Islet of Langerhans (tissue), 1 donor: ENCODE measurements around a stretch of chr3.

DNA sequence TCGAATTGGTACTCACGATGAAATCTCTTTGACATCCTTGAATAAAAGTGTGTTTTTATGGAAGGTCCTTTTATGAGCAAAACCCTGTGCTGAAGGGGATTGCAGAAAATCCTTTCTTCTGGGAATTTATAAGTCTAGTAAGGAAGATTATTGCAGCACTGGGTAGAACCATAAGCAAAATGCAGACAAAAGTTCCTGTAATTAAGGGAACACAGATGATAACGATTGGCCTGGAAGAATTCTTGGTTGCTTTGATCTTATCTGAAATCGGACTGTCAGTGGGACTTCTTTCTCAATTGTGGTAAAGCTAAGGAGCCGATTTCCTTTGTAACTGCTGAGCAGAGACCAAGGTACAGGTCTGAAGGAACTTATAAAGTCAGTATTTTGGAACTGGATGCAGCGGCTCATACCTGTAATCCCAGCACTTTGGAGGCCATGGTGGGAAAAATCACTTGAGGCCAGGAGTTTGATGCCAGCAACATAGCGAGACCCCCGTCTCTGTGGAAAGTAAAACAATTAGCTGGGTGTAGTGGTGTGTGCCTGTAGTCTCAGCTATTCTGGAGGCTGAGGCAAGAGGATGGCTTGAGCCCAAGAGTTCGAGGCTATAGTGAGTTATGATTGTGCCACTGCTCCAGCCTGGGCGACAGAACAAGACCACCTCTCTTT lies 346.2 kb downstream of the PTPRG start:
- RRBS: no CpG with 5 or more reads among the region's 10 CpGs

DNA sequence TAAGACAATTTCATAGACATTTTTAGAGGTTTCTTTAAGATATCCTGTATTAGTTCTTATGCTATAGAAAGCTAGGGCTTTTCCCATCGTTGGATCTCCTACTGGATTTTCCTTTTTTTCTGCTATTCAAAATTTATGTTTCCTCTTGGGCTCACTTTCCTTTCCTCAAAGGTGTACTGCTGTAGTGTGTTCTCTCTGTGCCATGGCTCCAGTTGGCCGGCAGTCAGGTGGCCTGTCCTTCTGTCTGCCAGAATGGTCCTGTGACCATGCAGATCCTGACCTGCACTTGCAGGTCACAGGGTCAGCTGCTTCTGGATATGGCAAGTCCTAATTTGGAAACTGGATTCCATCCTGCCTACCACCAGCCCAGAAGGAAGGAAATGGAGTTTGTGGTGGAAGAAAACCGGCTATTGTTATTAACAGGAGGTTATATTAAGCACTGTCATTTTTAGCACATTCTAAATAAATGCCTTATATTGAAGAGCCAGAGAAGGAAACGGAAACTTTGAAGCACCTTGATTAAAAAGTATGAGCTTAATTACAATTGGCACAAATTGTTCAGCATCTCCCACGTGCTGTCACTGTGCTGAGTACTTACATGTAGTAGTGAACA lies 362.7 kb downstream of the PTPRG start:
- RRBS: no CpG with 5 or more reads among the region's 5 CpGs

DNA sequence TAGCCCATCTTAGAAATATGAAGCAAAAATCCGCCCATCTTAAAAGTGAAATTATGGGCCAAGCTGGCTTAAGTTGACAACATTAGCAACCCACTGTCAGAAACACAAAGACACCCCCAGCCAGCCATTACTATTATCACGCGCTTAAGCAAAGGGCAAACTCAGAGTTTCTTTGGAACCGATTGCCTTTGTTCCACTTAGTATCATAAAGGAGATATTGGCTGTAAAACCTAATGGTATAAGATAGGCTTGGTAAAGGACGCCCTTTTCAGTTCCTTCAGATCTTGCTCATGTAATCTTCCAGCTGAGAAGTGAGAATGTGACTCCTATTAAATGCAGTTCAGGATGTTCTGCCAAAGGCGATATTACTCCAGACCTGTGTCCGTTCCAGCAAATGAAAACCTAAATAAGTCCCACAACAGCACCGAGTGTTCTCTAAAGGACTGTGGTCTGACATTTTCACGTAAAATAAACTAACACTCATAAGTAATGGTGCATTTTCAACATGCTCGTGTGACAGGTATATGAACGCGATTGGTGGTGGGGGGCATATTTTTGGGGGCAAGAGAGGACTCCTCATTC lies 221.8 kb upstream of the C3orf14 start:
- RRBS: no CpG with 5 or more reads among the region's 12 CpGs

- RRBS: no CpG with 5 or more reads among the region's 4 CpGs
Observed at GRCh38 chr3:62243527-62244005, 75.3 kb upstream of the C3orf14 start.

- RRBS: no CpG with 5 or more reads among the region's 5 CpGs
Observed at GRCh38 chr3:63167200-63167535, 110.9 kb upstream of the SYNPR start.

GRCh38 chr3:63980996-63981482 lies 42.3 kb downstream of the PSMD6 start:
- RRBS: no CpG with 5 or more reads among the region's 6 CpGs

GRCh38 chr3:64004045-64004720 lies 19.1 kb downstream of the PSMD6 start:
- RRBS: no CpG with 5 or more reads among the region's 5 CpGs

GRCh38 chr3:64097699-64098222 lies 74.5 kb upstream of the PSMD6 start:
- RRBS: no CpG with 5 or more reads among the region's 5 CpGs

- RRBS: no CpG with 5 or more reads among the region's 13 CpGs
Observed at GRCh38 chr3:64150638-64151319, 74.5 kb downstream of the PRICKLE2 start.

- RRBS: no CpG with 5 or more reads among the region's 4 CpGs
Observed at GRCh38 chr3:64161678-64162159, 63.5 kb downstream of the PRICKLE2 start.

GRCh38 chr3:64213902-64215133 lies 10.9 kb downstream of the PRICKLE2 start:
- RRBS: no CpG with 5 or more reads among the region's 20 CpGs

- RRBS: no CpG with 5 or more reads among the region's 5 CpGs
Observed at GRCh38 chr3:64341083-64341523, 115.8 kb upstream of the PRICKLE2 start.

- RRBS: no CpG with 5 or more reads among the region's 6 CpGs
Observed at GRCh38 chr3:64353109-64353770, 128.0 kb upstream of the PRICKLE2 start.

- RRBS: no CpG with 5 or more reads among the region's 5 CpGs
Observed at GRCh38 chr3:64595153-64595670, 92.6 kb downstream of the ADAMTS9 start.

DNA sequence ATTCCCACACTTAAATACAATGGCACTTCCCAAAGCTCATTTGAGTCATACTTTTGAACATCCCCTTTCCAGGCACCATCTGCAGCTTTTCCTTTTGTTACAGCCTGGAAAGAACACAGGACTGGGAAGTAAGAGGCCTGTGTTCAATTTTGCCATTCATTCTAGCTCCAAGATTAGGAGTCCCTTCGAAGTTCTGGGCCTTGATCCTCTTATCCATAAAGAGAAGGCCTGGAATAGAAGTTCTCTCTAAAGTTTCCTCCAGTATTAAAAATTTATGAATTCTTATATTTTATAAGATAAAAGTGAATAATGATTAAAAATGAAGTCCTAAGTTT lies 18.5 kb downstream of the ADAMTS9 start:
- RRBS: no CpG with 5 or more reads among the region's 1 CpG

- RRBS: no CpG with 5 or more reads among the region's 3 CpGs
Observed at GRCh38 chr3:65458685-65459201, 580.0 kb downstream of the MAGI1 start.

GRCh38 chr3:65596959-65597762 lies 441.6 kb downstream of the MAGI1 start:
- RRBS: 22% methylated on average over 13 of the region's 36 CpGs

DNA sequence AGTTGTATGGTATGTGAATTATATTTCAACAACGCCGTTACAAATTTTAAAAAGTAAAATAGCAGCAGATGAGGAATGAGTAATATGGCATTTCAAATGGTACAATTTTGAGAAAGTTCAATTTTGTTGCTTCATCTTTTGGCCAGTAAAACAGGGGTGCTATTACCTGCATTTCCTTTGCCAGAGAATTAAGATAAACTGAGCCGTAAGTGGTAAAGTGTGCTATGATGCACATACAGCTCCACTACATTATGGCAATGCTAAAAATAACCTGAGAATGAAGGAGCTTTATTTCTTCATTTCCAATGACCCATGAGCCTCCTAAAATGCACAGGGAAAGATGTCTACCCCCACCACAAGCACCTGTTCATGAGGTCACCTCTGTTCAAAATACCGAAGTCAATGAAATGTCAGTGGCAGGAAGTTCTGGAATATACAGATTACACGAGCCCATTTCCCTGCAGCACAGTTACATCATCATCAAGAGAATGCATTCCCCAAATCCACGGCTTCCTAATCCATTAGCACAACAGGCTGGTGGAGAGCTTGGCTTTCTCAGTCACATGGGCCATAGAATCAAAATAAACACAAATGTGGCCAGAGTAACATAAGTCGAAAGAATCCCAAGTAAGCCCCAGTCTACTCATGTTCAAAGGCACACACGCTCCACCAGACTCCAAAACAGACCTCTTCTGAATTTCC lies 419.5 kb downstream of the MAGI1 start:
- RRBS: no CpG with 5 or more reads among the region's 8 CpGs

DNA sequence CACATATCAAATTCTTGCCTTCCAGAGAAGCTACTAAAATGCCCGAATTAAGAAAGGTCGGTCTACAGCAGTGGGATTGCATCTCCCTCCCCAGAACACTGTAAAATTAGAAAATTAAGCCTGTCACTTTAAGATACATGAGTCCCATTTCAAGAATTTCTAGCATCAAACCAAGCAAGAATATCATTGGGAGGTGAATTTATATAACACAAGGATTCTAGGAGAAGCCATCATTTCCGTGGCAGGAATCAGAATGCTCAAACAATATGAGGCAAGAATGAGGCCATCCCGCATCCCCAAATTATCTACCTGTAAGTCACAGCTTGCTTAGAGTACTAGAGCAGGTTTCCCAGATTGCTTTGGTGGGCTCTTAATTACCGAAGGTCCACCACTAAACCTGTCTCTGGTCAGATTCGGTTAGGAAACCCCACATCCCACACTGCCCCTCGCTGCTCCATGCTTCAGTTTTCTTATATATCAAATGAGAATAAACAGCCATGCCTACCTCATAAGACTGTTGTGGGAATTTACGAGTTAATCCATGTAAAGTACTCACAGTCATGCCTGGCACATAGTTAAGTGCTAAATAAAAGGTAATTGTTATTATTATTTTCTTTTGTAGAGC lies 114.3 kb downstream of the MAGI1 start:
- RRBS: no CpG with 5 or more reads among the region's 8 CpGs

DNA sequence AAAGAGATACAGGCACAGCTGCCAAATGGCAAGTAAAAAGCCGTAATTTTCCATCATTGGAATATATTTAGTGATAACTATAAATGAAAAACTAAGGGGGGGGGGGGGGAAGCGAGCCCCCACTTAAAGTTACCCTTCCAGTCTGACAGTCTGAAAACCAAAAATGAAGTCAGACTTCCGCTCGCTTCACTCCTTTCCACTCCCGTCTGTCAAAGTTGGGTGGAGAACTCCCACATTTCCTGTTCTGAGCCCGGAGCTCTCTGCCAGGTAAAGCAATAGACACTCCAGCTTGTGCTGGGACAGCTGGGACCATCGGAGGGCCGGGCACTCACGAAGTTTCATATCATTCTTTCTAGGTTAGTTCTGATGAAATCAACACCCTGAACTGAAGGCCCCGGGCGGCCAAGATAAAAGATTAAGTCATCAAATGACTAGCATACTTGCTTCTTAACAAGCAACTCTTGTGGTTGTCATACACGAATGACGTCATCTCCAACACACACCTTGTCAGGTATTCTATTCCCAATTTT lies 42.2 kb downstream of the MAGI1 start:
- RRBS: 24% methylated on average over 3 of the region's 13 CpGs